Osteocyte (in vitro differentiated cells): Measurements from ENCODE around the genes A2M and CLEC2D.

DNA sequence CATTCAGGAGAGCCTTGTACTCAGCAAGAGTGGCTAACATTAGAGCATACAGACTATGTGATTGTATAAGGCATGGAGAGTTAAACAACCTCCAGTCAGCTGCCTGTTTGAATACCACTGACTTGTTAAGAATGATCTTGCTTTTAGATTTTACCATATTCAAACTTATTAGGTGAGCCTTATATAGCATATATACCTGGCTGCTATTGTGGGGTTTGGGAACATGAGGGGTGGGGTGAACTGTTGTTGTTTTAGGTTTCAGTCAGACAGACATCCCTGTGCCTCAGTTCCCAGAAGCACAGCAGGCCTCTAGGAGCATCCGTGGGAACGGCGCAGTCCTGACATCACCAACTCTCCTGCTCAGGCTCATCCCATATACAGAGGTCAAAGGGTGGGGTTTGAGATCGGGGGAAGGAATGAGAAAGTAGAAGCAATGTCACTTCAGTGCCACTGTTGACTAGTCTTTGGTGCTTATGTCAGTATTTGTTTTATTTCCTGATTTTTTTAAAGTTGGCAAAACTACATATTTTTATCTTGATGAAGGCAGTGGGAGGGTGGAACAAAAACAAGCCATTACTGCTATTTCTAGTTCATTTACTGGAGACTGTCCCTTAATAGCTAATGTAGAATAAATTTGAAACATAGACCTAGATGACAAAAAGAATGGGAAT lies 43.2 kb upstream of the A2ML1 start:
- PRO-cap, result no peak

GRCh38 chr12:8926882-8927660 lies 12.8 kb downstream of the PHC1 start:
- PRO-cap, result no peak

- PRO-cap, result no peak
These were observed 1.7 kb upstream of the KLRG1 start for GRCh38 chr12:8987463-8988162.

GRCh38 chr12:9065897-9066683 lies 49.6 kb downstream of the A2M start:
- PRO-cap, result no peak

DNA sequence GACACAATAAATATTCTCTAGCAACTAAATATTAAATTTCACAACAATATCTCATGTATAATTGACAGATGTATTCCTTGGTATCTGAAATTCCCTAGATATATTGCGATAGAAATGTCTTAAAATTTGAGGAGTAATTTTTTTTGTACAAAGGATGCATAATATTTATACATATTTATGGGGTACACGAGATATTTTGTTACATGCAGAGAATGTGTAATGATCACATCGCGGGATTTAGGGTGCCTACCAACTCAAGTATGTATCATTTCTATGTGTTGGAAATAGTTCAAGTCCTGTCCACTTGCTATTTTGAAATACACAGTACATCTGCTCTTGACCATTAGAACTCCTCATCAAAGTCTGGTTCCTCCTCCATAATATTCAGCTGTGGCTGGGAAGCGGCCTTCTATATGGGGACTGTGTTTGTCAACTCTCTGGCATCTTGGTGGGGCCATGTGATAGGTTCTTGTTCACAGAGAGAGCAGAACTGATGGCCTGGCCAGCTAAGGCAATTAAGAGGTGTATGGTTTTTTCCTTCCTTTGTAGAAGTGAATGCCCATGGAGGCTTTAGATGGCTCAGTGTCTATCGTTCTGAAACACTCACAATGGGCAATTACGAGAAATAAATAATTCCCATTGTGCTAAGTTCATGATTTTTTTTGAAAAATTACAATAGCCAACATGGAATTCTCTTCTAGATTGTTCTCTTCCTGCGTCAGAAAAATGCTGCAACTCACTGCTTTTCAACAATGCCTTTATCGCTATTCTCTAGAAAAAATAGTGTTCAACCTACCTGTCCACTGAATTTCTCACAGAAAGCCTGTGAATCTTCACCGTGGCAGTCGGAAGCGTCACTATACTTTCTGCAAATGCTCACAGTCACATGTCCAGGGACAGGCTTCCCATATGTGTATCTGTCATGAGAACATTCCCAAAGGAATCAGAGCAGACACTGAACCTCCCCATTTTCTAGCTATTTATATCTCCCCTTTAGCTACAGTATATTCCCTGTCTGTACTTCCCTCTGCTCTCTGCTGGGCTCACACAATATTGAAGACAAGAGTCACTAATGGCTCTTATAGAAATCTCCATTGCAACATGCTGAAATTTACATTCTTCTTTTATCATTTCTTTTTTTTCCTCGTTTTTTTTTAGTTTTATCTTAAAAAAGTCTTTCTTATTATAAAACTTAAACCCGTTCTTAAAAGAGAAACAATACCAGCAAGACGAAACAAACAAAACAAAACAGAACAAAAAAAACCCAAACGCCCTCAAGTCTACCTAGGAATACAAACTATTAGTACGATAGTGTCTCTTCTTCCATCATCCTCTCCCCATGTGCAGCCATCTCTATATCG lies 8.5 kb downstream of the A2M start:
- PRO-cap, result no peak

DNA sequence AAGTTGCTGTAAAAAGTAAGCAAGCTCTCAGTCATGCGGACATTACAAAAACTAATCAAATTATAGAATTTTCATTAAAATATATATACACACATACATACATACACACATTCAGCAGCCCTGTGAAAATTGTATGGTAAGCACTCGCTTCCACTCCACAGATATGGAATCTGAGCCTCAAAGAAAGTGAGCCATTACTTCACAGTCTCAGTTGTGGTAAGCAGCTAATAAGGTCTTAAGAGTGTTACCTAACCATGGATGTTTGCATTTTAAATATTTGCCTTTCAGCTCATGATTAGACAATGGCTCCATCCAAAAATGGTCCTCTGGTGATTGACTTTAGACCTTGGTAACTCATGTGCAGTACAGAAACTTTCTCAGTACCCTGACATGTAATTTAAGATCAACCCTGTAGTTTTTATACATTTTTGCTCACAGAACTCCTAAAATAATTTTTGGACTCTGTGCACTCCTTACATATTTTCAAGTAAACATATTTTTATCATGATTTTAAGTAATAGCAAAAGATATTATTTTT lies 1.8 kb downstream of the A2M start:
- PRO-cap, result no peak

- PRO-cap, result unidirectional peak, minus-strand start at chr12:9115919; unidirectional peak, minus-strand start at chr12:9115939
These were observed at the start of gene A2M for GRCh38 chr12:9115661-9116664. Gene A2M, minus strand, starts transcription at chr12:9115919.

- PRO-cap, result no peak
These were observed 142.2 kb upstream of the PZP start for GRCh38 chr12:9350318-9350945.

DNA sequence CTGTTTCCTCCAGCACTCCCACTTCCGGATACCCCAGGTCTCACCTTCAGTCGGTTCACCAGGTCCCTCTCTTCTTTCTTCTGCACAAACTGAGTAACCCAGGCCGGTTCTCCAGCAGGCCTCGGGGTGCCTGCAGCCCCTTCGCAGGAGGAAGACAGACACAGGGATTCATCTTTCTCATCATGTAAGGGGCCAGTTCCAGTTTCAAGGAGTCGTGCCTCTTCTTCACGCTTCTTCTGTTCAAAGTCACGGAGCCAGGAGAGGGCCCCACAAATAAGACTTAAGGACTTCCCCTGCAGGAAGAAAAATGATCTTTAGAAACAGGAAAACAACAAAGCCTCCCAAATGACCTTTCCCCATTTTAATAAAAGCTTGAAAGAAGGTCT lies 169.8 kb downstream of the KLRB1 start:
- PRO-cap, result no peak

DNA sequence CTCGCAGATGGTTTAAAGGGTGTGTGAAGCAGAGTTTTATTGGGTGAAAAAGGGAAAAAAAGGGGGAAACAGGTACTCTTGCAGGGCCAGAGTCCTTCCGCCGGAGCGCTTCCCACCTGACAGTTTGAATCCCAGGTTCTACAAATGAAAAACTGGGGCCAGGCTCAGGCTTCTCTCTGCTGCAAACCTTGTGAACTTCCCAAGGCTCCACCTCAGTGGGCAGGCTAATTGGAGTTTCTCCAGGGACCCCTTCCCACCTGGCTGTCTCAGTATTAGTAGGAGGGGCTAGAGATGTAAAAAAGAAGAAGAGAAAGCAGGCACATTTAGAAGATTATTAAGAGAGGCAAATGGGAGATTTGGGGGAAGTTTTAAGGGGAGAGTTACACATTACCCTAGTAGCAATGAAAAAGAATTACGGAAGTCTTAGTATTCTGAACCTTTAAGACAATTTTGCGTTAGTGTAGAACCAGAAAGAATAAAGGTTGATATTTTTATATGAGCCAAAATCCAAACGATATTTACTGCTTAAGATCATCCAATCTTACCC lies 20.0 kb upstream of the CLEC2D start:
- PRO-cap, result no peak

- PRO-cap, result no peak
These were observed at the start of gene CLEC2D for GRCh38 chr12:9669421-9669898. Gene CLEC2D, plus strand, starts transcription at chr12:9669713.

GRCh38 chr12:9696291-9696931 lies 26.9 kb downstream of the CLEC2D start:
- PRO-cap, result no peak

- PRO-cap, result no peak
These were observed 29.3 kb upstream of the KLRF1 start for GRCh38 chr12:9798010-9798364.

DNA sequence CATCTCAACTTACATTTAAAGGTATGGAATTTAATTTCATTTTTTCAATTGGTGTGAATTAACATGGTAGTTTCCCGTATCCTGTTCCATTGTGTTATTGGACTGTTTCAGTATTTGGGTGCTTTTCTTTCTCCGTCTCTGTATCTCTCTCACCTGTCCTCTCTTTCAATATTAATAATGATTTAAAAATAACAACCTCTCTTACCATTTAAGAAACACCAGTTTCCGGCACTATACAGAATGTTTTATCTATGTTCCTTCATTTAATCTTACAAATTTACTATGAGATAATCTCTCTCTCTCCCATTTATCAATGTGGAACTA lies 290 bp downstream of the KLRF1 start:
- PRO-cap, result no peak

DNA sequence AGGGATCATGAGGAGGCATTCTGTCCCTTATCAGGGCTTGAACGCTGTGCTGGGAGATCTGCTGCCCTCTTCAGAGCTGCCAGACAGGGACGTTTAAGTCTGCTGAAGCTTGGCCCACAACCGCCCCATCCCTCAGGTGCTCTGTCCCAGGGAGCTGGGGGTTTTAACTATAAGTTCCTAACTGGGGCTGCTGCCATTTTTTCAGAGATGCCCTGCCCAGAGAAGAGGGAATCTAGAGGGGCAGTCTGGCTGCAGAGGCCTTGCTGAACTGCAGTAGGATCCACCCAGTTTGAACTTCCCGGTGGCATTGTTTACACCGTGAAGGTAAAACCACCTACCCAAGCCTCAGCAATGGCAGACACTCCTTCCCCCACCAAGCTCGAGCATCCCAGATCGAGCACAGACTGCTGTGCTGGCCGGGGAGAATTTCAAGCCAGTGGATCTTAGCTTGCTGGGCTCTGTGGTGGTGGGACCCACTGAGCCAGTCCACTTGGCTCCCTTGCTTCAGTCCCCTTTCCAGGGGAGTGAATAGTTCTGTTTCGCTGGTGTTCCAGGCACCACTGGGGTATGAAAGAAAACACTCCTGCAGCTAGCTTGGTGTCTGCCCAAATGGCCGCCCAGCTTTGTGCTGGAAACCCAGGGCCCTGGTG lies 20.0 kb downstream of the CLEC2B start:
- PRO-cap, result no peak

GRCh38 chr12:9854165-9854875 lies 14.8 kb downstream of the CLEC2B start:
- PRO-cap, result no peak

DNA sequence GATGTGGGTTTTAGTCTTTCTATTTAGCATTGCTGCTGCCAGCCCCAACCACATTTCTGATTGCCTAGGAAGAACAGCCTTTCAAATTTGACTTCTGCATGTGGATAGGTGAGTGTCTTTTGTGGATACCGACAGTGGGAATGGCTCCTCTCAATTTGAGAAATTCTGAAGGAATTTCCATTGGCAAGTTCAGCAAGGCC lies 19.0 kb upstream of the CLEC2A start:
- PRO-cap, result no peak

GRCh38 chr12:10027491-10028068 lies 2.9 kb upstream of the CLEC9A start:
- PRO-cap, result no peak

GRCh38 chr12:10097335-10098148 lies 1.2 kb downstream of the CLEC1A start:
- PRO-cap, result no peak

DNA sequence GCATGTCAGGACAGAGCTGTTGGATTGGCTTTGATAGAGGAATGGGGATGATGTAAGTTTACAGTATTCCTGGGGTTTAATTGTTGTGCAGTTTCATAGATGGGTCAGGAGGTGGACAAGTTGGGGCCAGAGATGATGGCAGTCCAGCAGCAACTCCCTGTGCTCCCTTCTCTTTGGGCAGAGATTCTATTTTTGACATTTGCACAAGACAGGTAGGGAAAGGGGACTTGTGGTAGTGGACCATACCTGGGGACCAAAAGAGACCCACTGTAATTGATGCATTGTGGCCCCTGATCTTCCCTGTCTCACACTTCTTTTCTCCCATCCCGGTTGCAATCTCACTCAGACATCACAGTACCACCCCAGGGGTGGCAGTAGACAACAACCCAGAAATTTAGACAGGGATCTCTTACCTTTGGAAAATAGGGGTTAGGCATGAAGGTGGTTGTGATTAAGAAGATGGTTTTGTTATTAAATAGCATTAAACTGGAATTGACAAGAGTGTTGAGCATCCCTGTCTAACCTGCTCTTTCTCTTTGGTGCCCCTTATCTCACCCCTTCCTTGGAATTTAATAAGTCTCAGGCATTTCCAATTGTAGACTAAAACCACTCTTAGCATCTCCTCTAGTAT lies 9.5 kb downstream of the GABARAPL1 start:
- PRO-cap, result no peak